Astrocyte (in vitro differentiated cells and primary cell): ENCODE measurements around the gene KAT2B.

DNA sequence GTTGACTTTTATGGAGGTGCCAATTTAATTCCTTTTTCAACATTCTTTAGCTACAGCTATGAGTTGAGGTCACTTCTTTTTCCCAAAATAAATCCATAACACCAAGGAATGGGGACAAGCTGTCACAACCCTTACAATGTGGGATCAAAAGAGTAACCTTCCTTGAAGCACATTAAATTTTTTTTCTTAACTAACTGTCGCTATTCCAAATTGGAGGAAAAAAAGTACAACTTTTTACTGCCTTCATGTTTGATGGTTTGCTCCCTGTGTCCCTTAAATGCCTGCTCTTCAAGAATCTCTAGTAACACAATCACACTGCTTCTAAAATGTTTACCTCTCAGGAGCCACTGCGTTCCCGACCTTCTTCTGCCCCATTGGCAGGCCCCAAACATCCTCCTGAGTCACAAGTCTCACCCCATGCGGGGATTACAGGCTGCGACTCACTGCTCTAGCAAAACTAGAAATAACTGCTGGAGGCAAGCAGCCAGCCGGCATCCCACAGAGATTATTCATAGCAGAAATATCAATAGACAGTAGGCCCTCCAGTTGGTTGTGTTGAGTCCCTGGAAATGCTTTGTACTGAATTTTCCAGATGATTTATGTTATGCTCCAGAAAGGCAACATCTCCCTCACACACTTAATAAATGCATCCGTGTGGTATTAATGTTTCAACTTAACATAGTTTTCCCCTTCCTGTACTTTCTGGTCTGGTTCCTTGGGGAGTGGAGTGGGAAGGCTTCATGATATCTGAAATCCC is 64.9 kb downstream of the RFTN1 start:
- PRO-cap = no peak
- RRBS, 2 experiments = no CpG with 5 or more reads among the region's 7 CpGs

DNA sequence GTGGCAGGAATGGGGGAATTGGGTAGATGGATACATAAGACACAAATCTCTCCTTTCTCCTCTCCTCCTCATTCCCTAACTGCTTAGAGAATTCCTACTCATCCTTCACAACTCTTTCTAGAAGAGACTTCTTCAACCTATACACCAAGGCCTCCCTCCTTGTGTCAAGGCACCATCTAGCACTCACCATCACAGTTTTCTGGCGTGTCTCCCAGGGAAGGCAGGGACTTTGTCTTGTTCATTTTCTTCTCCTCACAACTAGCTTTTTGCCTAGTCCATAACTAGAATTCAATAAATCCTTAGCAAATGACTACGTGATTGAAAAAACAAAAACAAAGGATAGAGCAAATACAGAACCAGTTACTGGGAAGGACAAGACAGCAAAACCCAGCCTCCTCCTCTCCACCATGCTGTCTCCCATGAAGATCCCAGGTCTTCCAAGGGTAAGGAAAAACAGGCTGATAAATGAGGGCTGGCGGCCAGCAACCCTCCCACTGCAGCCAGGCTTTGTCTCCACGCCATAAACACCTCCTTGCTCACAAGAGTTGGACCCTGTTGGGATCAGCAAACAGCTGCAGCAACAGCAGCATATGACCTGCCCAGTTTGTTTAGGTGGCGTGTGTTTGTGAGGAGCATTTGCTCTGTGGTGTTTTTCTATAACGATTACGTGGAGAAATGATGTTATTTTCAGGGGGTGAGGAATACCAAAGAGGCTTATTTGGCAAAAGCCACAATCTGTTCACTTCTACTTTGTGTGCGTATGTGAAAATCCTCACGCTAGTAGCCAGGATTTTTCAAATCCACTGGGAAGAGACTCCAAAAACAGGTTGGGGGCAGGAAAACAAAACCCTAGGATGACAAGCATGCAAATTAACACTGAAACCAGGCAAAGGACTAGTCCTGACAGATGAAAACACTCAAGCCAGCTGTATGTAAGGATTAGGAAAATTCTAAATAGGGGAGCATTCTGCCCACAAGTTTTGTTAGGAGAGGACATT is 58.6 kb downstream of the RFTN1 start:
- PRO-cap = no peak
- RRBS, 2 experiments = no CpG with 5 or more reads among the region's 9 CpGs

DNA sequence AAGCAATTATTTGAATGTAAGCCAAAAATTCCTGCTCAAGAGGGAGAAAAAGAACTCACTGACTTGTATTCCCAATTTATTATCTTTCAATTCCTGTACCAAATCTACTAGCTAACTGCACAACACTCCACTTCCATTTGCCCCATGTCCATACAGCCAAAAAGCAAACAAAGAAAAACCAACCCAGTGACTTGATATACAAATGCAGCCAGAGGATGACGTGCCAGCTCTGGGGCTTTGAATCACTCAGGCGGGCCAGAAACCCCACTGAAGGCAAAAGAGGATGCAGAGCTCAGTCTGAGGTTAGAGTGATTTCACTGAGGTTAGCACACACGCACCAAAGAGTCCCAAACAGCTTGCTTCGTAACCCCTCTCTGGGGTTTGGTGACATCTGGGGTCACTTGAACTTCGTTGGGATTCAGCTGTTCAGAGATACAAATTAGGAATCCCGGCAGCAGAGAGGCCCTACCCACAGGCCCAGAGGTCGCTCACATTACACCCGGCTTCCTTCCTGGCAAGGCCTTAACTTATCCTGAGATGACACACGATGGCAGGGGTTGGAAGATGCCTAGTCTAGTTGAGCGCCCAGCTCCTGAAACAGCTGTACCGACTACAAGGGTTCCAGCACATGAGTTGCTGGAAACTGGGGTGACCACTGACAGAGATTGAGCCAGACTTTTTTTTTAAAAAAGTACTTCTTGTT is 1.6 kb downstream of the RFTN1 start:
- PRO-cap = no peak
- RRBS, 2 experiments = 7 to 22% methylated on average over 3 of the region's 11 CpGs

DNA sequence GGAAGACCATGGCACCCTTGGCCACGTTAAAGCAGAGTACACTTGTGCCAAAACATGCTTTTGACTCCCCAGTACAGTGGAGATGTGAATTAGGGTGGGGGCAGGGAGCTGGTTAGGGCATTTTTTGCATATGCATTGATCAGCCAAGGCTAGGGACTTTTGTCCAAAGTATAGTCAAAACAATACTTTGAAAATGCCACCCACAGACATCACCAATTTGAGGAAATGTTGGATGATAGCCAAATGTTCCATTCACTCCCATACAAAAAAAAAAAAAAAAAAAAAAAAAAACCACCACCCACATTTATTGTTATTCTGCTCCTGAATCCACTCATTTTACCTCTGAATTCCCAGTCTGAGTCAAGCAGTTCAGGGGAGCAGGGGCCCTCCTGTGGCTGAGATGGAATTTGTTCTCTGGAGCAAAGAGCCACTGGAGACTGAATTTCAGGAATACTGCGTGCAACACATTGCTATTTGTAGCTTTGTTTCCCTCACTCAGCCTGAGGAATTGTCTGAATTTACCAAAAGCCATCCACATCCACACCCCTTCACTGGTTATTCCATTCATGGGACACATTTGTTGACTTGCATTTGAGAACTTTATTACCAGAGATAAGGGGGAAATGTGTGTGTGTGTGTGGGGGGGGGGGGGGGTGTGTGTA is 3.6 kb upstream of the RFTN1 start:
- PRO-cap = no peak
- RRBS, 2 experiments = no CpG with 5 or more reads among the region's 2 CpGs

GRCh38 chr3:16834685-16835132 is 50.0 kb upstream of the PLCL2 start:
- PRO-cap = no peak
- RRBS, 2 experiments = no CpG with 5 or more reads among the region's 2 CpGs

- PRO-cap = no peak
- RRBS, 2 experiments = no CpG with 5 or more reads among the region's 4 CpGs
Observed at GRCh38 chr3:16900738-16901501, 16.2 kb downstream of the PLCL2 start.

GRCh38 chr3:16906677-16907154 is 22.0 kb downstream of the PLCL2 start:
- PRO-cap = no peak
- RRBS, 2 experiments = no CpG with 5 or more reads among the region's 2 CpGs

DNA sequence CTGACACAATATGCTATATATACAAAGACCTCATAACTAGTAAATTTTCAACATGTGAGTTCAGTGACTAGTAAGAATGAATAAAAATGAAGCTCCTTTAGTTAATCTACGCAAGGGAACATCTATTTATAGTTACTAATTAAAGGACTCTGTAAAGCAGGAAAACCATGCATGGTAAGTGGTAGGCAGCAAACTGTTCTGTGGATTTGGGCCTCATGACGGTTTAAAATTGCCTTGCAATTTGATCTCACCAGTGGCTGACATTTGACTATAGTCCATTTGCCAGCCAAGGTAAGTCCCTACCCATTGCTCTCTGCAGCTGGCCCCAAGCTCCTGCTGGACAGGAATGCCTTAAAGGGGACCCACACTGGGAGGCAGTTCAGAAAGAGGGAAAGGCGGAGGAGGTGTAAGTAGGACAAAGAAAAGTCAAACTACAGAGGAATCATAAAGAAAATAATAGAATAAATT is 203.2 kb downstream of the PLCL2 start:
- PRO-cap = no peak
- RRBS, 2 experiments = no CpG with 5 or more reads among the region's 3 CpGs

GRCh38 chr3:17088905-17089336 is 204.2 kb downstream of the PLCL2 start:
- PRO-cap = no peak
- RRBS, 2 experiments = no CpG with 5 or more reads among the region's 4 CpGs

DNA sequence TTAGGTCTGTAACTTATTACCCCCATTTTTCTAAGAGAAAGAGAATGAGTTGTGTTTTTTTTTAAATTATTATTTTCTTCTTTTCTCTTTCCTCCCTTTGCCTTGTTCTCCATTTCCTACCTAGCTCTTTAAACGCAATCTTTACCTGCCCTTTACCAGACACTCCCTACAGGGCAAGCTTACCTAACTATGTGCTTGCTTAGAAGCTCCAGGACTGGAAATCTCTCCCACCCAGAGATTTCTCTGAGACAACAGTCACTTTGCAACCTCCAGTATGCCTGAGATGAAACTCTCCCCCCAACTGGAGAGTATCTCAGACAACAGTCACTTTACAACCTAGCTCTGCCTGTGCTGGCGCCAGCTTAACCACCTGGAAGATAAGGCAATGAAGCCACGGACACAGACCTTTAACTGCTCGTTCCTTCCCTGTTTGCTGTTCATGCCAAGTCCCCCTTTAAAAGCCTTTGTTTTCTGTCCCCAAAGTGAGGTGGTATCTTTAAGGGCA is 298.1 kb downstream of the PLCL2 start:
- PRO-cap = no peak
- RRBS, 2 experiments = no CpG with 5 or more reads among the region's 4 CpGs

- PRO-cap = no peak
Observed at GRCh38 chr3:17239275-17239474, 354.4 kb downstream of the PLCL2 start.

DNA sequence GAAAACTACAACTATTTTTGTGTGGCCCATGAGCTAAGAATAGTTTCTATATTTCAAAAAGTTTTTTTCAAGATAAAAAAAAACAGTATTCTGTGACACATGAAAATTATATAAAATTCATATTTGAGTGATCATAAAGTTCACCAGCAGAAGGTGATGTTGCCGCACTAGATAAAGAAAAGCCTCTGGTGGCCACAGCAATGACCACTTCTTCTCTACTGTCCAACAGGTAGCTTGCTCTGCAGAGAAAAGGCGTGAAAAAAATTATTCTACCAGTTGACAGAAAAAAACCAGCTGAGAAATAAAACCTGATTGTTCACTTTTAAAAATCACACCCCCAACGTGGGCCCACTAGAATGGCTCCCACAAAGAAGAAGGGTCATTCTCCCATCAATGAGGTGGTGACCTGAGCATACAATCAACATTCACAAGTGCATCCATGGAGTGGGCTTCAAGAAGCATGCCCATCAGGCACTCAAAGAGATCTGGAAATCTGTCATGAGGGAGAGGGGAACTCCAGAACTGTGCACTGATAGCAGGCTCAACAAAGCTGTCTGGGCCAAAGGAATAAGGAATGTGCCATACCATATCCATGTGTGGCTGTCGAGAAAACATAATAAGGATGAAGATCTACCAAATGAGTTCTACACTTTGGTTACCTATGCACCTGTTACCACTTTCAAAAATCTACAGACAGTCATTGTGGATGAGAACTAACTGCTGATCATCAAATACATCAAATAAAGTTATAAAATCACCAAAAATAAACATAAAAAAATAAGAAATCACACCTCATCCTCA is 277.4 kb downstream of the TBC1D5 start:
- PRO-cap = no peak
- RRBS, 2 experiments = no CpG with 5 or more reads among the region's 4 CpGs

GRCh38 chr3:17493192-17494049 is 249.0 kb downstream of the TBC1D5 start:
- PRO-cap = no peak
- RRBS, 2 experiments = no CpG with 5 or more reads among the region's 6 CpGs

DNA sequence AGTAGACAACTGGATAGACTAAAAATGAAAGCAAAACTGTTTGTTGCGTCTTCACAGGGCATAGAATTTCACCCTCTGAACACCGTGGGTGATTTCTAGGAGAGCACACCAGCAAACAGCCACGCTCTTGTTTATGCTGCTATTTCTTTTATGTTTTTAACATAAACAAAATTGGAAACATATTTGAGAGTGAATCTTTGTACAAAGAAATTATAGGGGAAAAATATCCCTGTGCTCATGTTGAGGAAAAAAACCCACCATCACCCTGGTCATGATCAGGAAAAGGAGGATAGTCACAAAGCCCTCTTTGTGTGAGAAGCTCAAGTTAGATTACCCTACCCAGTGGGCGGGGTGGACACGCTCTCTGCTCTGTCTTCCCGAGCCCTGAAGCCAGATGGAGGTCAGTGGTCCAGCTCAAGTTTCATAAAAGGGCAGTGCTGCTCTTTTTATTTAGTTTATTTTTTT is 313.3 kb downstream of the SATB1 start:
- PRO-cap = no peak
- RRBS, 2 experiments = no CpG with 5 or more reads among the region's 6 CpGs

DNA sequence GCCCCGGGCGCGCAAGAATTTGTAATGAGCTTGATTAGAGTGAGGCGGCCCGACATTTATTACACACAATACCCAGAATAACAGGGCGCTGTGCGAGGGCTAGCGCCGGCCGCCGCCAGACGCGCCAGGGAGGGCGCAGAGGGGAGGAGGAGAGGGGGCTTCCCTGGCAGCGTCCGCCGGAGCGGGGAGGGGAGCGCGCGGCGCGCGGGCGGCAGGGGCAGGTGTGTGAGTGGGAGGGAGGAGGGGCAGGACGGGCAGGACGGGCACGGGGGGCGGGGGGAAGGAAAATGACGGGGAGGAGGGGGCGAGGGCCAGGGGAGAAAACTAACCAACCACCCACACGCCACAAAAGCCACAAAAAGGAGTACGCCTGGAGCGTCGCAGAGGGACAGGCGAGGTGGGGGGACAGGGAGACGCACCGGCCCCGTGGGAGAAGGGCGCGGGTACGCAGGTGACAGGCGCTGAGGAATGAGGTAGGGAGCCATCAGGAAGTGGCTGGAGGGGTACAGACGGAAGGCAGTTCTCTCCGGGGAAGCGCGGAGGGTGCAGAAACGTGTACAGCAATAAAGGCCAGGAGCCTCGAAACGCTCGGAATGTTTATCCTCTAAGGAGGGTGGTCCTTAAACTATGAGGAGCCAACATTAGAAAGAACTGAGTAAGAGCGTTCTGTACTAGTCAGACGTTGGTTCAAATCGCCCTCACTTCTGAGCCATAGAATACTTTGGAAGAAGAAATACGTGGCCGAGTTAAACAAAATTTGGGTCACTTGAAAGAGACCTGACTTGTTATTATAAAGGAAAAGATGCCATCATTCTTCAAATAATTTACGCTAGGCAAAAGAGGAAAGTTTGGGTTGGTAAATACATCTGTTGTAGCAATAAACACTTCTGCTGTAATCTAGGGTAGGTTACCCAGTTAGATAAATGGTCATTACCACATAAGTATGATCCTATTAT is 721 bp upstream of the SATB1 start:
- PRO-cap = no peak
- RRBS, 2 experiments = 2% methylated on average over 9 to 22 of the region's 57 CpGs

- PRO-cap = no peak
- RRBS, 2 experiments = no CpG with 5 or more reads among the region's 7 CpGs
Observed at GRCh38 chr3:18745448-18745932, 320.4 kb upstream of the SATB1 start.

DNA sequence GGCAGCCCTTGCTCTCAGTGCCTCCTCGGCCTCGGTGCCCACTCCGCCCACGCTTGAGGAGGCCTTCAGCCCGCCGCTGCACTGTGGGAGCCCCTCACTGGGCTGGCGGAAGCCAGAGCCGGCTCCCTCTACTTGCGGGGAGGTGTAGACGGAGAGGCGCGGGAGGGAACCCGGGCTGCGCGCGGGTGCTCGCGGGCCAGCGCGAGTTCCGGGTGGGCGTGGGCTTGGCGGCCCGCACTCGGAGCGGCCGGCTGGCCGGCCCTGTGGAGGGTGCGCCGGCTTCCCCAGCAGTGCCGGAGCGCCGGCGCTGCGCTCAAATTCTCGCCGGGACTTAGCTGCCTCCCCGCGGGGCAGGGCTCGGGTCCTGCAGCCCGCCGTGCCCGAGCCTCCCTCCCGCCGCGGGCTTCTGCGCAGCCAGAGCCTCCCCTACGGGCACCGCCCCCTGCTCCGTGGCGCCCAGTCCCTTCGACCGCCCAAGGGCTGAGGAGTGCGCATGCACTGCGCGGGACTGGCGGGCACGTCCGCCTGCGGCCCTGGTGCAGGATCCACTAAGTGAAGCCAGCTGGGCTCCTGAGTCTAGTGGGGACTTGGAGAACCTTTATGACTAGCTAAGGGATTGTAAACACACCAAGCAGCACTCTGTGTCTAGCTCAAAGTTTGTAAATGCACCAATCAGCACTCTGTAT is 231.5 kb downstream of the EFHB start:
- PRO-cap = no peak
- RRBS, 2 experiments = 91 to 93% methylated on average over 9 of the region's 60 CpGs

DNA sequence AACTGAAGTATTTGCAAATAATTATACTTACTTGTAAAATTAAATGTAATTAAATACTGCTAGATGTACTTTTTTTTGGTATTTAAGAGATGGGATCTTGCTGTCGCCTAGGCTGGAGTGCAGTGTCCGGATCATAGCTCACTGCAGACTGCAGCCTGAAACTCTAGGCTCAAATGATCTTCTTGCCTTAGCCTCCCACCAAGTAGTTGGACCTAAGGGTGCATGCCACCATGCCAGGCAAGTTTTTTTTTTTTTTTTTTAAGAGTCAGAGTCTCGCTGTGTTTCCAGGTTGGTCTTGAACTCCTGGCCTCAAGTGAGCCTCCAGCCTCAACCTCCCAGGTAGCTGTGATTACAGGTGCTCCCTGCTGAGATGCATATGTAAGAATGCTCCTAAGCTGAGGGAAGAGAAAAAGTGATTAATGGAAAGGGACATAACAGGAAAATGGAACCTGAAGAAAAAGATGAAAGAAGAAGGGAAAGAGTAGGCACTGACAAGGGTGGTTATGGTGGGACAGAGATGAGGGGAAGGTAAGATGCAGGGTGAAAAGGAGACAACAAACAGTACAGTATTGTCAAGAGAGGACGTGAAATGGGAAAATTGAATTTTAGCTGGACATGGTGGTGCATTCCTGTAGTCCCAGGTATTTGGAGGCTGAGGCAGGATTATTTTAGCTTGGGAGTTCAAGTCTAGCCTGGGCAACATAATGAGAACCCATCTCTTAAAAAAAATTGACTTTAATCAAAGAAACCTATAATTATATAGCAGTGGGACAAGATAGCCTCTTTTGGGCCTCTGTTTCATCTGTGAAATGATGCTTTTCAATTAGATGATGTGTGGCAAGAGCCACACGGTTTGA is 4.8 kb downstream of the RAB5A start:
- PRO-cap = no peak
- RRBS, 2 experiments = no CpG with 5 or more reads among the region's 5 CpGs

DNA sequence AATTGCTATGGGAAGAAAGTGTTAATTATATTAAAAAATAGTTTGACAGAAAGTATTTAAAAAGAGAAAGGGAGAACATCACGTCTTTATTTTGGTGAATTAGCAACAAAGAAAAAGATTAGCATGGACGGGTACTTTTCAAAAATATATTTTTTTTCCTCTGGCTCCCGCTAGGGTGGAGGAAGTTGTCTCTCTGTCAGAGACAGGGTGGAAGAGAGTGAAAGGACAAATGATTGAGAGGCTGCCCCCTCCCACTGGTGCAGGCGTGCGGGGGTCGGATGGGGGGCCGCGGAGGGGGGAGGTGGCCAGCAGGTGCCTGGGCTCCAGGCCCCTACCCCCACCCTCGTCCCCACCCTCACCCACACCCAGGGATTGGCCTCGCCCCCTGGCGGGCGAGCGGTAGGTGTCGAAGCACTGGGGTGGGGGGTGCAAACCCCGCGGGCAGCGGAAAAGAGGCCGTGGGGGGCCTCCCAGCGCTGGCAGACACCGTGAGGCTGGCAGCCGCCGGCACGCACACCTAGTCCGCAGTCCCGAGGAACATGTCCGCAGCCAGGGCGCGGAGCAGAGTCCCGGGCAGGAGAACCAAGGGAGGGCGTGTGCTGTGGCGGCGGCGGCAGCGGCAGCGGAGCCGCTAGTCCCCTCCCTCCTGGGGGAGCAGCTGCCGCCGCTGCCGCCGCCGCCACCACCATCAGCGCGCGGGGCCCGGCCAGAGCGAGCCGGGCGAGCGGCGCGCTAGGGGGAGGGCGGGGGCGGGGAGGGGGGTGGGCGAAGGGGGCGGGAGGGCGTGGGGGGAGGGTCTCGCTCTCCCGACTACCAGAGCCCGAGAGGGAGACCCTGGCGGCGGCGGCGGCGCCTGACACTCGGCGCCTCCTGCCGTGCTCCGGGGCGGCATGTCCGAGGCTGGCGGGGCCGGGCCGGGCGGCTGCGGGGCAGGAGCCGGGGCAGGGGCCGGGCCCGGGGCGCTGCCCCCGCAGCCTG is at the start of gene KAT2B:
KAT2B (plus strand) TSS at position 859 of the 978 bp plus-strand sequence.
- PRO-cap = no peak
- RRBS, 2 experiments = 1 to 3% methylated on average over 11 of the region's 80 CpGs

- PRO-cap = no peak
- RRBS, 2 experiments = no CpG with 5 or more reads among the region's 8 CpGs
Observed at GRCh38 chr3:20186695-20187098, 691 bp upstream of the SGO1 start.